Measurements from ENCODE around the genes TYW3 and ACADM.

DNA sequence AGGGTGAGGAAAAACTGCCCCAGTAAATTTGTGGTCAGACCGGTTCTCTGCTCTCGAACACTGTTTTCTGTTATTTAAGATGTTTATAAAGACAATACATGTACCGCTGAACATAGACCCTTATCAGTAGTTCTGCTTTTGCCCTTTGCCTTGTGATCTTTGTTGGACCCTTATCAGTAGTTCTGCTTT is 83.6 kb upstream of the SERBP1 start:
- PRO-cap, result no peak
- RAMPAGE, long total RNA, 4 experiments, result no peak in any of the 4 experiments

DNA sequence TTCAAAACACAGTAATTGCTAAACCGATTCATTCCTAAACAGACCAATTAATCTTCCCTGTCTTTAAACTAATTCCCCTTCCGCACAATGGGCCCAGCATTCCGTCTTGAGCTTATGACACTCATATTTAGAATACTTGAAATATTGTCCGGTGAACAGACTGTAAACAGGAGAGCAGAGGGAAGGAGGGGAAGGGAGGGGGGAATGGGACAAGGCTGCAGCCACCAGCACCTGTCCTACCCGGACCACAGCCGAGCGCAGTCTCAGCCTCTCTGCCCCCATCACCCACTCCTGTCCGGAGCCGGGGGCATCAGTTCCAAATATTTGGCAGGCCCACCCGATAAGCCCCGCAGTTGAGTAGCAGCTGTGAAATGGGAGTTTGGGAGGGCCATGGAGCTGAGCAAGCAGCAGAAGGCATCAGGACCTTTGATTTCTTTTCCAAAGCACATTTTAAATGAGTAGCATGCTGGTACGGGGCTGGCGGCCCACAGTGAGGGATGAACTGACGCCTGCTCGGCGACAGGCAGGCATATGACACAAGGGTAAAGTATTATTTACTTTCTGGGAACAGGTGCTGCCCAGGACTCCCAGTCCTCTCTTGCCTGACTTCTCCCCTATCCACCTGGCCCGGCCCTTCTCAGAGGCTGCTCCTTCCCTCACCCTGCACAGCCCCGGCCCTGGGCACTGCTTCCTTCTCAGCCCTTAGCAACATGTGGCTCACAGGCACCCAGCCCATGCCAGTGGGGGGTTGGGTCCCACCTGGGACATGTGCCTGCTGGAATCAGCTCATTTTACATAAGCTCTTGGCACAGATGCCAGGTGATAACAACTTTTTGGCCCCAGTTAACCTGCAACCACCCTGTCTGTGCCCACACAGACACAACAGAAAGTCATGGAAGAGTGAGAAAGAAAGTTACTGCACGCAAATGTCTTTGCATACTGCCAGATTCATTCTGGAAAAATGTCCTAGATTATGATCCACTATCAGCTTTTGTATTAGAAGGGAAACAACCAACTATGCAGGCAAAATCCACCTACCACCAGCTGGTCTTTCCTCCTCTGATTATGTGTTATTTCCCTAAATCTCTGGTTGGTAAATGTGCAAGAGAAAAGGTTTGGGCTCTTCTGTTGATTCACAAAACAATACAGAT is 112.4 kb upstream of the GADD45A start:
- PRO-cap, result no peak
- RAMPAGE, long total RNA, 4 experiments, result no peak in any of the 4 experiments

- PRO-cap, result no peak
- RAMPAGE, long total RNA, 4 experiments, result no peak in any of the 4 experiments
Observed at GRCh38 chr1:67586633-67586981, 98.4 kb upstream of the GADD45A start.

- PRO-cap, result no peak
- RAMPAGE, long total RNA, 4 experiments, result no peak in any of the 4 experiments
Observed at GRCh38 chr1:67710247-67710855, 25.4 kb downstream of the GADD45A start.

DNA sequence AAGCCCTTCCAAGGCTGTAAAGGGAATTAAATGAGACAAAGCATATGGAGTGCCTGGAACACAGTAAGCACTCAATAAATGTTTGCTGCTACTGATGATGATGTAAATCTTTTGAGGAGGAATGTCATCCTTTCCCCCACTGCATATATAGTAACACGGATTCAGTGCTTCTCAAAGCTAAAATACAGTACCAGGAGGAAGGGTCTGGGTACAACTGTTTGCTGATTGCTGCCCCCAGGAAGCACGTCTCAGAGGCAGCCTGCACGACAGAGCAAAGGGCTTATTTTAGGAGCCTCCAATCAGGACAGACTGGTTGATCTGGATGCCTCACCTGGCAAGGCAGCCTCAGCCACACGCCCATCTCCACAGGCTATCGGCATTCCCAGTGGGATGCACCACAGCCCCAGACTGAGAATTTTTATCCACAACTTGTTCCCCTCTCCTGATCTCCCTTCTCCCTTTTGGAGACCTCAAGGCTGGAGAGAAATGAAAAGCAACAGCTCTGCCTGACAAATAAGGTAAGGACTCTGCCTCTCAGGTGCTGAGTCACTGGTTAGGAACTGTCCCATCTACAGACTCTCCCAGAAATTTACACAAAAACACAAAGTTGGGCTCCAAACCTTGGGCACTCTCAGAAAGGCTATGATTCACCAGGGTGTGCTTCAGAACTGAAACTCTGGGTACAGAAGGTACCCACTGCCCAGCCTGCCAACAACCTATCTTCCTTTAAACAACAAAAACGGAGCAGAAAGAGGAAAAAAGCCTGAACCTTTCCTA is 64.5 kb downstream of the GADD45A start:
- PRO-cap, result unidirectional peak, minus-strand start at position 463 of the sequence
- RAMPAGE, long total RNA, 4 experiments, result no peak in any of the 4 experiments

DNA sequence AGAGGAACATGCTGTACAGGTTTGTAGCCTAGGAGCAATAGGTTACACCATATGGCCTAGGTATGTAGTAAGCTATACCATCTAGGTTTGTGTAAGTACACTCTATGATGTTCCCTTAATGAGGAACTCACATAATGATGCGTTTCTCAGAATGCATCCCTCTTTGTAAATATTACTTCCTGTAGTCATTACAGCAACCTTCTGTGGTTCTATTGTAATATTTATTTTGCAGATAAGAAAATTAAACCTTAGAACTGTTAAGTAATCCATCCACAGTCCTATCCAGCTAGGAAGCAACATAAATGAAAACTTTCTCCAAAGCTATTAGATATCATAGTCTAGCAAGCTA is 88.7 kb downstream of the WLS start:
- PRO-cap, result no peak
- RAMPAGE, long total RNA, 4 experiments, result no peak in any of the 4 experiments

- PRO-cap, result no peak
- RAMPAGE, long total RNA, 4 experiments, result no peak in any of the 4 experiments
Observed at GRCh38 chr1:68161848-68162387, 70.4 kb downstream of the WLS start.

GRCh38 chr1:70235463-70235752 is 14.2 kb downstream of the SRSF11 start:
- PRO-cap, result no peak
- RAMPAGE, long total RNA, 4 experiments, result start-site peak on the plus strand in 1 of 4 experiments, at chr1:70235506-70235548 at its widest, 155 reads per replicate

GRCh38 chr1:71067254-71068003 is 13.4 kb downstream of the ZRANB2 start:
- PRO-cap, result no peak
- RAMPAGE, long total RNA, 4 experiments, result no peak in any of the 4 experiments

GRCh38 chr1:71404396-71405132 is 323.7 kb upstream of the ZRANB2 start:
- PRO-cap, result no peak
- RAMPAGE, long total RNA, 4 experiments, result no peak in any of the 4 experiments

GRCh38 chr1:71638046-71638510 is 557.2 kb upstream of the ZRANB2 start:
- PRO-cap, result no peak
- RAMPAGE, long total RNA, 4 experiments, result no peak in any of the 4 experiments

- PRO-cap, result no peak
- RAMPAGE, long total RNA, 4 experiments, result no peak in any of the 4 experiments
Observed at GRCh38 chr1:74392933-74393248, 119.5 kb downstream of the LRRC53 start.

DNA sequence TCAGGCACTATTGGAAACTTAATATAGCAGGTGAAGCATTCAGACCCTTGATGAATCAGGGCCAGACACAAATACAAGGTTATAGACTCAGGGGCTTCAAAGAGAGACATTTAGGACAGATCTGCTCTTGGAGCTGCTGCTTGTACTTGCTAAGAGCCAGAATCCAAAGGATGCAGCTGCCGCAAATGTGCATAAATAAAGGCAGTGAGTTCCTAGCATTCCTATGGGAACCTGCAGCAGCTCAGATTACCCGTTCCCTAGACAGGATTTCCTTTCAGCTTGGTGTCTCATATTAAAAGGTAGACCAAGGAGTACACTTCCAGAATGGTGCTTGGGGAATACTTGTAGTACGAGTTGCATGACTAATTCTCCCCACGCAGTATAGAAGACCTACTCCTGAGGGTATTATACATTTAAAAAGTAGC is 9.7 kb upstream of the LRRC53 start:
- PRO-cap, result no peak
- RAMPAGE, long total RNA, 4 experiments, result no peak in any of the 4 experiments

GRCh38 chr1:74578544-74578964 is 66.1 kb upstream of the LRRC53 start:
- PRO-cap, result no peak
- RAMPAGE, long total RNA, 4 experiments, result no peak in any of the 4 experiments

- PRO-cap, result bidirectional peak, plus-strand start at chr1:74733317, minus-strand start at chr1:74733011
- RAMPAGE, long total RNA, 4 experiments, result start-site peak on the plus strand in 3 of 4 experiments, at chr1:74733152-74733241 at its widest, 40 to 143 reads per replicate; start-site peak on the minus strand in 4 of 4 experiments, at chr1:74733021-74733064 at its widest, 21 to 70 reads per replicate
Observed at GRCh38 chr1:74732932-74733721, at the start of gene TYW3. TYW3 (plus strand) TSS chr1:74733152.

DNA sequence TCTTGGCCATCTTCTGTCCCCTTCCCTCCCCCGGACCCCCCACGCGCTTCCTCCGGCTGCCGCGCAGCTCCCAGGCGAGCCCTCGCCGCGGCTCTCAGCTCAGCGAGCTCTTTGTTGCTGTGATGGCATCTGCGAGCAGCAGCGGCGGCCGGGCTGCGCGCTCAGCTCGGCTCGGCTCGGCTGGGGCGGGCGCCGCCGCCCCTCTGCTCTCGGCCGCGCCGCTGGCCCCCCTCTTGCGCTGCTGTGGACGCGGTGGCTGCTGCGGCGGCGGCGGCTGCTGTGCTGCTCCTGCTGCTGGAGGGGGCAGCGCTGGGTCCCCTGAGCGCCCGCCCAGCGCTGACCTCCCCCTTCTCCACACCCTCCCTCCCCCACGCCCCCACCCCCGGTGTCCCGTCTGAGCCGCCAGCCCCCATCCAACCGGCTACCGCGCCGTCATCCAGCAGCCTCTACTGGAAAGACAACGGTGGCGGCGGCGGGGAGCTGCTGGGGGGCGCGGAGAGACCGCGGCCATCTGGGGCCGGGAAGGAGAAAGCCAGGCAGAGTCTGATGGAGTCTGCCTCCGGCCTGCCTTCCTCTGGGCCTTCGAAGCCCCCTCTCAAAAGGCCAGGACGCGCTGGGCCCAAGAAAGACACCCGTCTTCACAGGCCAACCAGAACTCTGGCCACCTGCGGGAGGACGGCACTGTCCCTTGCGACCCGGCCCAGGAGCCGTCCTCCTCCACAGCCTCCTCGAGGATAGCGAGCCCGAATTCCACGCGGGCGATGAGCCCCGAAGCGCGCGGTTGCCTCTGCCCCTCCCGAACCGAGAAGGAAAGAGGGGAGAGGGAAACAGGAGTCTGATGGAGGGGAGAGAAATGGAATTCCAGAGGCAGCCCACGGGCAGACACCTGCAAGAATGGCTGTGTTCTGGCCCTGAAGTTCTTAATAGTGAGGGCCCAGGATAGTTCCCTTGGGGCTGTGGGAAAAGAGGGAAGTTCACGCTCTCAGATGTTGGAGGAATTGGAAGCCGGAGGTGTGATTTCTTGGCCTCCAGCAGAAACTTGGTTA is 5.3 kb upstream of the SLC44A5 start:
- PRO-cap, result no peak
- RAMPAGE, long total RNA, 4 experiments, result no peak in any of the 4 experiments

GRCh38 chr1:75724178-75725302 is at the start of gene ACADM:
ACADM (plus strand) TSS chr1:75724709.
- PRO-cap, result bidirectional peak, plus-strand start at chr1:75724434, minus-strand start at chr1:75724330; bidirectional peak, plus-strand start at chr1:75724761, minus-strand start at chr1:75724653
- RAMPAGE, long total RNA, 4 experiments, result start-site peak on the plus strand in 4 of 4 experiments, at chr1:75724670-75724778 at its widest, 61 to 1,043 reads per replicate

- PRO-cap, result no peak
- RAMPAGE, long total RNA, 4 experiments, result no peak in any of the 4 experiments
Observed at GRCh38 chr1:75732569-75732980, 8.1 kb downstream of the ACADM start.

- PRO-cap, result no peak
- RAMPAGE, long total RNA, 4 experiments, result no peak in any of the 4 experiments
Observed at GRCh38 chr1:75787378-75788278, 1.6 kb downstream of the RABGGTB start.

DNA sequence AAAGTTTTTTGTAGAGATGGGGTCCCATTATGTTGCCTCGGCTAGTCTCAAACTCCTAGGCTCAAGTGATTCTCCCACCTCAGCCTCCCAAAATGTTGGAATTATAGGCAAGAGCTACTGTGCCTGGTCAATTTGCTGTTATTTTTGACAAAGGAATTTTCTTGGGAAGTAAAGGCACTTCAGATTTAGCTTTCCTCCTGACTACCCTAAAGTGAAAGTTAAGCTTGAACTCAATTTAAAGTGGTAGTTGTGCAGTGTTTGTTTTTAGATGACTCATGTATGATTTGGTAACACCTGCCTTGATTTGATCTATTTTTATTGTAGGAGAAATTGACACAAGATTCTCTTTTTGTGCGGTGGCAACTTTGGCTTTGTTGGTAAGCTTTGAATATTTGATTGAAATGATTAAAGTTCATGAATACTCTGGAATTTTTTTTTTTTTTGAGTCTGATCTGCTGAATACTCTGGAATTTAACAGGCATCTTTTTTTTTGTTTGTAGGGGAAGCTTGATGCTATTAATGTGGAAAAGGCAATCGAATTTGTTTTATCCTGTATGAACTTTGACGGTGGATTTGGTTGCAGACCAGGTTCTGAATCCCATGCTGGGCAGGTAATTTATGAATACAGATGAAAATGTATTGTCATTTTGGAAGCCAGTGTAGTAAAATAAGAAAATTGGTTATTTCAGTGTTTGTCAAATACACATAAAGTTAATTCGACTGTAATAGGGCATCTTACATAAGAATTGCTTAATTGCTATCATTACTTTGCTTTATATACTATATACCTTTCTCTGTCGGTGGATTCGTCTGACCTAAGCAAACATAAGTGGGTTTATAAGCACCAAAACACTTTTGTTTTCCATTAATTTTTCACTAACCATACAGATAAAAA is 5.2 kb downstream of the RABGGTB start:
- PRO-cap, result no peak
- RAMPAGE, long total RNA, 4 experiments, result no peak in any of the 4 experiments